H7 (cell line): ENCODE data around the genes GCFC2 and DNAH6.

DNA sequence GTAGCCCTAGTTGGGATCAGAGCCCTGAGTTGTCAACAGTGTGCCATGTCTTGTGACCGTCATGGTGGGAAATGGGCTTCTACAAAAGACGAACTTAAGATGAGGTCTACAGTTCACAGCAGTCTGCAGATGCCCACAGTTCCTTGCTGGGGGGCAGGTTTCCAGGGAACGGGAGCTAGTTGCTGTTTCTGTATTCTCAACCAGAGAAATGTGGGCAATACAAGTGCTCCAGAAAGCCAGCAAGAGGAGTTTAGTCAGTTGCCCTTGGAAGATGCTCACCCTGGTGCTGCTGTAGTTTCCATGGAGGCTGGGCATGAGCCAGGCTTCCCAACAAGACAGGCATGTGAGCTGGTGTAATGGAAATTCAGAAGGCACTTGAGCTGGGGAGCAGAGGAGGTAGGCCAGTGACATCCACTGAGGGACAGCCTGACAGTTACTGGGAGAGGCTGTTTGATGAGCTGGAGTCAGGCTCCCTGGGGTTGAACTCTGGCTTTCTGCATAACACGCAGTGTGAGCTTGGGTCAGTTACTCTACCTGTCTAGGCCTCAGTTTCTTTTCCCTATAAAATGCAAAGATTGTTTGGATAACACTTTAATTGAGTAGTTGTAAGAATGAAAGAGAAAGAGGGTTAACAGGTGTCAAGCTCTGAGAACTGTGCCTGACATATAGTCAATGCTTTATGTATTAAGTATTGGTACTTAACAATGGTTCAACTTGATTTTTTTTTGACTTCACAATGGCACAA, 7.8 kb downstream of the HK2 start:
- RAMPAGE, long total RNA = no peak

DNA sequence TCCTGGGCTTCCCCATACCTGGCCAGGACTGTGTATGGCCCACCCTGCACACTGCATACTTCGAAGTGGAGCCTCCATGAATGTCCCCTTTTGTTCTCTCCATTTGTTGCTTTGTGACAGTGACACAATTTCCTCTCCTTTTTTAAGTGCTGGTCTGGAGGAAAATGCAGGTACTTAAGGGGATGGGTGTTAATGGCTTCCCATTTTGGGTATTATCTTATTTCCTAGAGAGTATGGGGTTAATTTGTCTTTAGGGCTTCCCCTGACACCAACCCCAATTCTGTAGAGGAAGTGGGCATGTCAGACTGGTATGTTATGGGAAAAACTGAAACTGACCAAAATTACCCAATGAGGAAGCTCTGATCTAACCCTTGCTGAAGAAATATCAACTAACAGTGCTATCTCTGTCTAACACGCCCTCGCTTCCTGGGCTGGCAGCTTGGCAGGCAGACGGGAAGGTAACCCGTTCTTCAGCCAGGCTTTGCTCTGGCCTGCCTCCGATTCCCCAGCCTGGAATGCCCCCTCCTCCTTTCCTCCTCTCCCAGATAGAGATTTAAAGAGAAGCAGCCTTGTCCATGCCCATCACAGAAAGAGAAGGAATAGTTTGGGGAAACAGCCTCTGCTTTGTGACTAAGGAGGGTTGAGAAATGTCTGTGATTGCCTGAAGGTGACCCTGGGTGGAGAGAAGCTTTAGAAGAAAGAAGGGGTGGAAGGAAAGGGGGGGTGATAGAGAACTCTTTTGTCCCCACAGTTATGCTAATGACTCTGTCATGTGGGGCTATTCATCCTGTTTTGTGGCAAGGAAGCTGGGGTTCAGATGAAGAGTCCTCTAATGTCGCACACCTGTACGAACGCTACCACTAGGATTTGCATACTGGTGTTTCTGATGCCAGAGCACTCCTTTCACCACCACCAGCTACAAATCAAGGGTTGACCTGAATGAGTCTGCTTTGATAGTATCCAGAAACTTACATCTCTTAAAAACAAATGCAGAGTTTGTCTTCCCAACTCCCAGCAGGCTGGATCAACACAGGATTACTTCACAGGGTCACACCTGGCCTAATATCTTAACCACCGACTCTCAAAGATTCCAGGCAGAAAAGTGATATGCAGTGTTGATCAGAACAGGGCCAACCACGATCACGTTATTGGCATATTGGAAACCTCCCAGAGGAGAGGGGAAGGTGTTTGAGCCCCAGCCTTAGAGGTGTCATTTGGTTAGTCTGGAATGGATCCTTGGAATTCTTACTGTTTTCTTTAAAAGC, 15.5 kb downstream of the HK2 start:
- RAMPAGE, long total RNA = no peak

- RAMPAGE, long total RNA = no peak
These were observed 29.7 kb downstream of the HK2 start for GRCh38 chr2:74863564-74864148.

GRCh38 chr2:74872085-74872596, 38.2 kb downstream of the HK2 start:
- RAMPAGE, long total RNA = no peak

- RAMPAGE, long total RNA = no peak
These were observed 39.5 kb upstream of the POLE4 start for GRCh38 chr2:74918982-74919276.

DNA sequence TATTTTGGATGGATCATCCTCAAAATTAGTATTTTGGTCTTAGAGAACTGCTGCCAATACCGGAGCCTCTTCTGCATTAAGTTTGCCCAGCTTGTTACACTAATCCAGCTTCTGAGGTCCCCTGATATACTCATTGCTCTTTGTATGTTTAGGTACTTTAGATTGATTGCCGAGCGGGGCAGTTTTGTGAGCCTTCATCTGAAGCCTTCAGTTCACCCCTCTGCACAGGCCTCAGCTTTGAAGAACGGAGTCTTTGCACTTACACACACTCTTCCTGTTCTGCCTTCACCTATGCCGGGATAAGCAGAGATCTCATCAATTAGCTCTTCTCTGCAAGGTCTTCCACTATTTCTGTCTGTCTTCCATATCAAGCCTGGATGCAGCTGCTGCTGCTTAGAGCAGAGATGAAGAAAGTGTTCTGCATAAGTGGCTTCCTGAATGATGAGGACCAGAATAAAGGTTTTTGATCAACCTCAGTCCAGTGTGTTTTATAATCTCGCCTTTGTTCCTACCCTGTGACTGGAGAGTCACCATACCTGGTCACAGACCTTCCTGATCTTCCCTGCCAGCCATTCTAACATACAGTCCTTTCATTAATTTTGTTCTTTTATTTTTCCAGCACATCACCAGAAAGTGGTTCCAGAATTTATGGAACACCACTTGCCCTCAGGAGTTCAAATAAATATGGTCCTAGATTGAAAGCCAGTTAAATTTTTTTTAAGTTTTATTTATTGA, 11.0 kb downstream of the POLE4 start:
- RAMPAGE, long total RNA = no peak

GRCh38 chr2:75238914-75239406, 39.6 kb upstream of the TACR1 start:
- RAMPAGE, long total RNA = no peak

DNA sequence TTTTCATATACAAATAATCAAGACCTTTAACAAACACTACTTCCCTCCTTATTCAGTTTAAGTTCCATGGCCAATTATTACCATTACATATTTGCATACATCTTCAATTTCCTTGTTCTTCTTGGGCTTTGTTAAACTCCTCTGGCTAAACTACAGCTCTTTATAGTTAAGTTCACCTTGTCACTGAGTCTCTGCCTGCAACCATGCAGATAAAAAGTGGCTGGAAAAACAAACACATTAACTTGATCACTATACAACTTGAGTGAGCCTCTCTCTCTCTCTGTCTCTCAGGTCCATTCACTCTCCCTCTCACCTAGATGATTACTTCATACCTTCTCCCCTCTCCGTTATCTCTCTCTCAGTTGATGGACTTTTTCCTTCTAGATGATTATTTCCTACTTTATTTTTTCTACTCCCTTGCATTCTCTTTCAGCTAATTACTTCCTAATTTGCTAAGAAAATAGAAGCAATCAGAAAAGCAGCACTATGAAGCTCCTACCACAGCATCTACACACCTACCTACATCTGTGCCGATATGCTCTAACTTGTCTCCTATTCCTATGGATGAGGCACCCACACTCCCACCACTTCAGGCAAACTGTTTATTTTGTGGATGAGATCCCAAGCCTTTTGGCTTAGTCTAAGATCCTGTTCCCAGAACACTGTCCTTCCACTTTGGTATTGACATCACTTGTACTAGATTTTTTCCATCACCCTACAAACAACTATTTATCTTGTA, 30.2 kb downstream of the GCFC2 start:
- RAMPAGE, long total RNA = no peak

GRCh38 chr2:75710235-75711510, at the start of gene GCFC2:
Gene GCFC2, minus strand, starts transcription at chr2:75710915.
- RAMPAGE, long total RNA = no peak

DNA sequence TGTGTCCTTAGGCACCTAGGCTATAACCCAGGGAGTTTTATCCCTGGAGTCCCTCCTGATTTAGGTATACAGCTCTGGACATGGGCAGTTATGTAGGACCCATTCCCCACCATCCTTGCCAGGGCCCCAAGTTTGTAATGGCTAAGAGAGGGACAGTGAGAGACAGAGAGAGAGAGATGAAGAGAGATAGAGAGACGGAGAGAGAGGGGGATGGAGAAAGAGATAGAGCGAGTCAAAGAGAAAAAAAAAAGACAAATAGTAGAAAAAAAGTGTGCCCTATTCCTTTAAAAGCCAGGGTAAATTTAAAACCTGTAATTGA, 162.3 kb upstream of the GCFC2 start:
- RAMPAGE, long total RNA = no peak

- RAMPAGE, long total RNA = no peak
These were observed 757 bp downstream of the LRRTM4 start for GRCh38 chr2:77521397-77521841.

GRCh38 chr2:78708272-78708666, 317.2 kb upstream of the REG3G start:
- RAMPAGE, long total RNA = no peak

DNA sequence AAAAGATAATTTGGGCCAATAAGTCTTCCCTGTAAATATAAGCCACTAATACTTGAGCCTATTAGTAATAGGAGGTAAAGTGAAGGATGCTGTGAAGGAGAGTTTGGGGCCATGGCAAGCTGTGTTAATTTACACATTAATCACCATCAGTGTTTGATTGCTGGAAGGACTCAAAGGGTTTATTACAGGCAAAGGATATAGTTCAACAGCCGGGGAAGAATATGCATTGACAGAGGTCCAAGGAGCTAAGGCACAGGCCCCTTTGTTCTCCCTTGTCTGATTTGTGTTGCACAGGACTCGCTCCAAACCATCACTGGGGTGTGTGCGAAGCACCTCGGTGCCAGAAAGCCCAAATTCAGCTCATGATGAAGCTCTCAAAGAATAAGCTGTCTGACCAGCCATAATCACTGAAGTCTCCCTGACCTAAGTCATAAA, 109.7 kb upstream of the REG3G start:
- RAMPAGE, long total RNA = no peak

DNA sequence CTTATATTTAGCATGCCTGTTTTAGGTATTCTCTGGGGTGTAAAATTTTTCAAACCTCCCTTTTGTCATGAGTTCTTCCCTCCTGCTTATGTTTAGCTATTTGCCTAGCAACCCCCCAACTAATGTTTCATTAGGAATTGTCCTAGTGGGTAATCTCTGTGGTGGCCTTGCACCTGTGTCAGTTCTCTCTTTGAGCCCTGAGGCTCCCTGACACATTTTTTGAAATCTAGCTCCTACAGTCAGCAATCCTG, 12.5 kb upstream of the REG1B start:
- RAMPAGE, long total RNA = no peak

- RAMPAGE, long total RNA = no peak
These were observed 1.2 kb downstream of the LRRTM1 start for GRCh38 chr2:80302924-80304109.

- RAMPAGE, long total RNA = no peak
These were observed 215.7 kb upstream of the LRRTM1 start for GRCh38 chr2:80520295-80520693.

DNA sequence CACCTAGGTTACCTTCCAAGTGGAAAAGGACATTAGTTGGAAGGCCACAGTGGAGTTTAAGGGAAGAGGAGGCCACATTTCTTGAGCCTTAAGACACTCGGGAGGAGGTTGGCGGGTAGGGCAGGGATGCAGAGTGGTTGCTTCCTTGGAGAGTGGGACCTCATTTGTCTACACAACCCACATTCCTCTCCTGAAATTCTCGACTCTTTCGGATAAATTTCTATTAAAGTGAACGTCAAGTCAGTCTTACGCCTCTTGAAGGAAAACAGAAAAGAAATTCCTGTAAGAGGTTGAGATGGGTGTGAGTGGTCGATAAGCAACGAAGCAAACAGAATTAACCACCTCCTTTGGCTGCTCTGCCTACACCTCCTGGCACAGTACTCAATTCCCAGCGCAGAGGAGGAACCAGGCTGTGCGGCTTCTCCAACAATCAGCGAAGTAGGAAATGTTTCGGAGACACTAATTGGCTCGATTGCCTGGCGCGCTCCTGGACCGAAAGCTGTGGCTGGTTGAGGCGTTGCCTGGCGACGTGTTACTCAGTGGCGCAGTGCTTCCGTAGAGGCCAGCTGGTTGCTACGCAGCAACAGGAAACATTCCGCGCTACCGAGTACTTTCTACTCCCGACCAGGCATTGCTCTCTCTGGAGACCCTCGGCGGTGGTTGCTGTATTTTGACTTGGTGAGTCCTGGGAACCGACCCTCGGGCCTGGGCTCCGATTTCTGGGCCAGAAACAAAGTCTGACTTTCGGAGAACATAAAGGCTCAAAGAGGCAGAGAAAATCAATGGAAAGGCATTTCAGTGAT, at the start of gene DNAH6:
Gene DNAH6, plus strand, starts transcription at position 593 of the 803 bp plus-strand sequence.
- RAMPAGE, long total RNA = no peak

DNA sequence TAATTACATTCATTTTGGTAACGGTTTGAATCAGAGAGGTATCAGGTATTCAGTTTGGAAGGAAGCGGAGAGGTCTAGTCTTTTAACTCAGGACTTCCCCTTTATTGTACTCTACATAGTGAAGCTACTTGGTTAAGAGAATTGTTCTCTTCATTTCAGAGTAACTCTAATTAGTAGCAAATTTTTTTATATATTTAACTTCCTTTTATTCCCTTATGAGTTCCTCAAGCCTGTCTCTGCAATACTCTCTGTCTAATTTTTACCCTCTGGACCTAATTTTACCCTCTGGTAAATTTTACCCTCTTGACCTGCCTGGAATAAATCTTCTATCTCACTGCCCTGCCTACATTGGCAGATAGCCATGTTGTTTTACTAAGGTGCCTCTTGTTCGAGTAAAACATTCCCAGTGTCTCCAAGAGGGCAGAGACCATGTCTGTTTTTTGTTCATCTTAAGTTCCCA, 170.6 kb downstream of the DNAH6 start:
- RAMPAGE, long total RNA = no peak

DNA sequence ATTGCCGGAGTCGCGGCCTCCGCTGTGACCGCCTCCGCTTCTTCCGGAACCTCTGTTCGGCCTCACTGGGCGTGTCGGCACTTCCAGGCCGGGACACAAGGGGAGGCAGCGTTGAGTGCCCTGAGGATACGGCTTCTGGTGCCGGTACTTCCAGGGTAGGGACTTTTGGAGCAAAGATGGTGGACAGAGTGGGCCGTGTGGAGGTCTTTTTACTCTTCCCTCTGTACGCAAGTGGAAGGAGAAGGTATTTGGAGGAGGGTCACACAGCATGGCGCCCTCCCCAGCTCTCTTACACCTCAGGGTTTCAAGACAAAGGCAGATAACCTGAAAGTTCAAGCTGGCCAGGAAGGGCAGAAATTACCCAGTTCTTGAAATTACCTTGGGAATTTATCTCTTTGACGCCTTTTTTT, 56.9 kb downstream of the TRABD2A start:
- RAMPAGE, long total RNA = no peak

- RAMPAGE, long total RNA = no peak
These were observed 31.4 kb downstream of the TRABD2A start for GRCh38 chr2:84849352-84849973.